NB4 (cell line): ENCODE measurements around a stretch of chr5.

DNA sequence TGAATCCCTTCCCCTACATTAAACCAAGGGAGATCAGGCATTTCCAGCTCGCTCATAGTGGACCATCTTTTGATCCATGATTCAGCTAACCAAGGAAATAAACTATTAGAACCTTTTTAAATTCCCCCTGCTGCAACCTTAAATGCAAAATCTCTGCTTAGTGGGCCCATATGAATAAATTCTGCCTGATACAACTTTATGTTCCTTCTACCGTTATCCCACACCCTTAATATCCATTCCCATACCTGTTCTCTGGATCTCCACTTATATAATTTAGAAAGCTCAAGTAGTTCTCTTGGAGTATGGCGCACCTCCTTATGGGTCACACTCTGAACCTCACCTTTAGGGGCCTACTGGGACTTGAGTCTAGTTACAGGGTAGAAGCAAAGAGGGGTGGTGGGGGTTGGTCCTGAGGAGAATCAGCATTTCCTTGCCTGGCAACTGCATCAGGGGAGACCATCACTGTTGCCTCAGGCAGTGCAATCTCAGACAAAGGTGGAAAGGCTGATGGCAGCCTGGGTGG is 96.1 kb upstream of the FBN2 start:
- RRBS: no CpG with 5 or more reads among the region's 3 CpGs

- RRBS: no CpG with 5 or more reads among the region's 1 CpG
Observed at GRCh38 chr5:128736271-128736849, 198.3 kb upstream of the FBN2 start.

DNA sequence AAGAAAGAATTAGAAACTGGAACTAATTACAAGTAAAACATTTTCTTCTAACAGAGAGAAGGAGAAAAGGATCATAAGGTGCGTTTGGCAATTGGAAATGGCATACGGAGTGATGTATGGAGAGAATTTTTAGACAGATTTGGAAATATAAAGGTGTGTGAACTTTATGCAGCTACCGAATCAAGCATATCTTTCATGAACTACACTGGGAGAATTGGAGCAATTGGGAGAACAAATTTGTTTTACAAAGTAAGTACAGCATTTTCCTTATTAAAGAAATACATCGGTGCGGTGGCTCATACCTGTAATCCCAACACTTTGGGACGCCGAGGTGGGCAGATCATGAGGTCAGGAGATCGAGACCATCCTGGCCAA is 50.5 kb downstream of the SLC27A6 start:
- RRBS: no CpG with 5 or more reads among the region's 8 CpGs

DNA sequence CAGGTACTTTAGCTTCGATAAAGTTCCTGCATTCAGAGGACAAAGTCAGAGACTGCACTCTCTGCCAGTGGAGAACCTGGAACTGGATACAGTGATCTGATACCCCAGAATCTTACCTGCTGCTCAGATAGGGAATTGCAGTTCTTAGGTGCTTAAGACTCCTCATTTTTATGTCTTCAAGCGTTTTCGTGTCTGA is 1.8 kb downstream of the ISOC1 start:
- RRBS: no CpG with 5 or more reads among the region's 3 CpGs

- RRBS: no CpG with 5 or more reads among the region's 8 CpGs
Observed at GRCh38 chr5:129902680-129903161, 1.5 kb upstream of the CHSY3 start.

DNA sequence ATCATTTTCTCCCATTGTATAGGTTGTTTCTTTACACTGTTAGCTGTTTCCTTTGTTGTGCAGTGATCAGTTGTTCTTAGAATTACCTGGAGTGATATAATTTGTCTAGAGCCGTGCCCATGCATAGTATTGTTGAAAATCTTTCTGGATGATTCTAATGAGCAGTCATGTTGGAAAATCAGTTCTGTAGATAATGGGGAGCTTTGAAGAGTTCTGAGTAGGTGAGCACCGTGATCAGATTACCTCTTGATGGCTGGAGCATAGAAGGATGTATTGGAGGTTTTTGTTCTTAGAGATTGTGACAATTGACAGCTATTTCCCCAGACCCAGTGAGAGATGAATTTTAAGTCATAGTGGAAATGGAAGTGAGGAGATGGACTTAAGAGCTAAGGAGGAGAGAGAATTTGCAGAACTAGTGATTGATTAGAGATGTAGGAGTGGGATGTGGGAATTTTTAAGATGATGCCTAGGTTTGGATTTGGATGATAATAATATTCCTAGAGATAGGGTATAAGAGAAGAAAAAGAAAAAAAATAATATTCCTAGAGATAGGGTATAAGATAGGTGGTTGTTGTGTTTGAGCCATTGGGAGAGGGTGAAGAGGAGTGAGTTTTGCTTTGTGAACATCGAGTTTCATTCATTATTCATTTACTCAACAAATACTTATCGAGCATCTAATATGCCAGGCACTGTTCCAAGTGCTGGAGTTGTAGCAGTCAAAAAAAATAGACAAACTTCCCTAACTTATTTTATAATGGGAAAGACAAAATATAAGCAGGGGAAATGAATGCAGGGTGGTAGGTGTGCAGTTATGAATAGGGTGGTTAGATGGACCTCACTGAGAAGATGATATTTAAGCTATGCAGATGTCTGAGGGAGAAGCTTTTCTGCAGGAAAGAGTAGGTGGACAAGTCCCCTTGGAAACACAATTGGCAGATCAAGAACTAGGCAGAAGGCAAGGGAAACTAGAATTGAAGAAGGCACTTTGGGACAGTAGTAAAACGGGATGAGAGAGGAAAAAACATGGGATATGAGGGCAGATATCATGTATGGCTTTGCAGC is 18.8 kb downstream of the CHSY3 start:
- RRBS: no CpG with 5 or more reads among the region's 5 CpGs

DNA sequence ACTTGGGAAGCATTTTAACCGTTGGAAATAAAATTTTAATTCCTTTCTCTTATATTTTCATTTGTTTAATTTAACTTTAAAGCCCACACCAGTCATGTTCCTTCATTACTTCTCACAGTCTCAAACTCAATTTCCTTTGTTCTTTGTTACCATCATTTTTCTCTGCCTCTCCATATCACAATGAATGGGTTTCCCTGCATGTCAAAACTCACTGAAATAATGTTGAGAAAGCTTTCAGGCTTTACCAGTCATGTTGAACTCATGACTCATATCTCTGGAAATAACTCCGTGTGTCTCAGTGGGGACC is 231.1 kb downstream of the CHSY3 start:
- RRBS: no CpG with 5 or more reads among the region's 2 CpGs

GRCh38 chr5:131163725-131164083 is 1.4 kb downstream of the HINT1 start:
- RRBS: no CpG with 5 or more reads among the region's 4 CpGs

- RRBS: no CpG with 5 or more reads among the region's 2 CpGs
Observed at GRCh38 chr5:131223862-131224337, 40.0 kb upstream of the CDC42SE2 start.

DNA sequence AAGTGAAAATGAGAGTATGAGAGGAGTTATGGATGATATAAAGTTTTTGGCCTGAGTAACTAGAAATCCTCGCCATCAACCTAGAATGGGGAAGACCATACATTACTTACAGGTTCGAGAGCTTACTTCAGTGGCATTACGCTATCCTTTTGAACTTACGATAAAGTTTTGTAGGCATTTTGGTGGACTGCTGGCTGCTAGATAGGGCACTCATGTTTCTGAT is 746 bp upstream of the CDC42SE2 start:
- RRBS: no CpG with 5 or more reads among the region's 4 CpGs

DNA sequence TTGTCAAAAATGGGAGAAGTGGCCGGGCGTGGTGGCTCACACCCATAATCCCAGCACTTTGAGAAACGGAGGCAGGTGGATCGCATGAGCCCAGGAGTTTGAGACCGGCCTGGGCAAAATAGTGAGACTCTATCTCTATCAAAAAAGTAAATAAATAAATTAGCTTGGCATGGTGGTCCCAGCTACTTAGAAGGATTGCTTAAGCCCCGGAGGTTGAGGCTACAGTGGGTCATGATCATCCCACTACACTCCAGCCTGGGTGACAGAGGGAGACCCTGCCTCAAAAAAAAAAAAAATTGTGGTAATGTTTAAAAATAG is 24.0 kb downstream of the CDC42SE2 start:
- RRBS: no CpG with 5 or more reads among the region's 6 CpGs

- RRBS: no CpG with 5 or more reads among the region's 10 CpGs
Observed at GRCh38 chr5:131391520-131392257, 127.8 kb downstream of the CDC42SE2 start.

DNA sequence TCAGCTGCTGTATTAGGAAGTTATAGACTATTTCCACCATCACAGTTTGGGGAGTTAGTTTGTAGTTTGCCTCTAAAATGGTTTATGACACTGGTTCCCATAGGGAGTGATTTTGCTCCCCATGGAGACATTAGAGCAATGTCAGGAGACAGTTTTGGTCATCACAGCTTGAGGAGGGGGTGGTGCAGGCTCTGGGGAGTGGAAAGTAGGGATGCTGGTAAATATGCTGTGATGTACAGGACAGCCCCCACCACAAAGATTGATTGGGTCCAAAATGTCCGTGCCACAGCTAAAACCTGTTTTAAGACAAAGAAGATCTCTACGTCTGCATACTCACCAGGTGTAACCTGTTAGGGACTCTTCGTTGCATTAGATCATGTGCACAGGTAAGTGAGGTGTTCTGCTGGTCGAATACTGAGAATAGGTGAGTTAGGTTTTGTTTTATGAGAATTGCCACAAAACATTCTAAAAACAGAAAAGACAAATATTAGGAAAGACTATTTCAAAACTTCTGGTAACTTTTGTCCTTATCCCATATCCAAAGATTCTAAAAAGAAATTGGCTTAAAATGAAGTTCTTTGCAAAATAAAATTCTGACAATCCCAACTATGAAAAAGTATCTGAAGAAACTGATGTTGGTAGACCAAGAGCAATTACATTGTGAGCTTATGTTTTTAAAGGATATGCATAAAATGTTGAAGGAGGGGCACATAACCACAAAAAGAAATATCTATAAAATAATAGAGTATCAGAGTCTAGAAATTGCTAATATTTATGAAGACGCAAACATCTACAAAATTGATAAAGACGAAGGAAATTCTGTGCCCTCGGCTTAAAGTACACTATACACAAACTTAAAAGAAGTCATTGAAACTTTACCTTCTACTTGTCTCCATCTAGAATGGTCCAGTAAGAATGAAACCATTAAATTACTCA is 131.6 kb downstream of the CDC42SE2 start:
- RRBS: no CpG with 5 or more reads among the region's 7 CpGs

DNA sequence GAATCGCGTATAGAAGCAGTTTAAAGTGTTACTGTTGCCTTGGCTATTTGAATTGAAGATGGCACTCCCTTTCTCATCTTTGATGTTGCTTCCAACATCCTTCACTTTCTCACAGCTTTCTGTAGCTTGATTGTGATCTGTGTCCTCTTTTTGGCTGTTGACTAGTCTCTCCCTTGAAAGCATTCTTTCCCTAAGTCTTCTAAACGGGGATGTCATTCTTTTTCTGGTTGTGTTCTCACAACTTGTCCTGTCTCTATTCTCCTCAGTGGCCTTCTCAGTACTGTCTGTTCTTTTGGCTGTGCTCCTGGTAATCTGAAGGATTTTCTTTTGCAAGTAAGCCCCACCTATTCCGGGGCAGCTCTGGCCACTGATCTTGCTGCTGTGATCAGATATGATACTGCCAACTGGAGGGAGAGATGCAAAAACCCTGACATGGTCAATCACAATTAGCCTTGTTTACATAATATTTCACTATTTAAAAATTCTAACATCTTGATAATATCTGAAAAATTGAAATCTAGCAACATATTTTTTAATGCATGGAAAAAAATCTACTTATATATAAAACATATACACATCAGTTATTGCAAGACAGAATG is 172.2 kb downstream of the CDC42SE2 start:
- RRBS: no CpG with 5 or more reads among the region's 4 CpGs

- RRBS: no CpG with 5 or more reads among the region's 3 CpGs
Observed at GRCh38 chr5:131504456-131504878, 130.6 kb downstream of the RAPGEF6 start.

GRCh38 chr5:131537834-131538206 is 97.2 kb downstream of the RAPGEF6 start:
- RRBS: no CpG with 5 or more reads among the region's 5 CpGs

- RRBS: no CpG with 5 or more reads among the region's 11 CpGs
Observed at GRCh38 chr5:131573010-131573663, 61.9 kb downstream of the RAPGEF6 start.

- RRBS: no CpG with 5 or more reads among the region's 5 CpGs
Observed at GRCh38 chr5:131630763-131631210, 4.2 kb downstream of the RAPGEF6 start.

- RRBS: no CpG with 5 or more reads among the region's 5 CpGs
Observed at GRCh38 chr5:132221808-132222368, 5.8 kb downstream of the P4HA2 start.